Umbilical cord (tissue), 2 donors: Measurements from ENCODE around the genes LRCH1 and HTR2A.

DNA sequence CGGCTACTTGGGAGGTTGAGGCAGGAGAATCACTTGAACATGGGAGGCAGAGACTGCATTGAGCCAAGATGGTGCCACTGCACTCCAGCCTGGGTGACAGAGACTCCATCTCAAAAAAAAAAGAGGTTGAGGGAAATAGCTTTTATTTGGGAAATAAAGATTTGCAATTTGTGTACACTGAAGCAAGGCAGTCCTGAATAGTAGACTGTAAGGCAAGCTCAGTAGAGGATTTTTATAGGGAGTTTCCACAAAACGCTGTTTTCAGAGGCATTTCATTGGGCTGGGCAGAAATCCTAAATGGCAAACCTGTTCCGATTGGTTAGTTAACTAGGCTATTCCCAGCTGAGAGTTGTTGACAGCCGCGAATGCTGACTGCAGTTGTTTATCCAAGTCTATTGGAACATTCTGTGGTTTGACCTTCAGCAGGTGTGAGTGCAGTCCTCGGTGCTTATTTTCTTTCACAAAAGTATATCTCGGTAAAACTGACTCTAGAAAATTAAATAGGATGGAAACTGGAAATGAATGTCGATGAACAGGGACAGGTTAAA is 45.5 kb downstream of the TPT1 start:
- RAMPAGE, long total RNA = no peak

DNA sequence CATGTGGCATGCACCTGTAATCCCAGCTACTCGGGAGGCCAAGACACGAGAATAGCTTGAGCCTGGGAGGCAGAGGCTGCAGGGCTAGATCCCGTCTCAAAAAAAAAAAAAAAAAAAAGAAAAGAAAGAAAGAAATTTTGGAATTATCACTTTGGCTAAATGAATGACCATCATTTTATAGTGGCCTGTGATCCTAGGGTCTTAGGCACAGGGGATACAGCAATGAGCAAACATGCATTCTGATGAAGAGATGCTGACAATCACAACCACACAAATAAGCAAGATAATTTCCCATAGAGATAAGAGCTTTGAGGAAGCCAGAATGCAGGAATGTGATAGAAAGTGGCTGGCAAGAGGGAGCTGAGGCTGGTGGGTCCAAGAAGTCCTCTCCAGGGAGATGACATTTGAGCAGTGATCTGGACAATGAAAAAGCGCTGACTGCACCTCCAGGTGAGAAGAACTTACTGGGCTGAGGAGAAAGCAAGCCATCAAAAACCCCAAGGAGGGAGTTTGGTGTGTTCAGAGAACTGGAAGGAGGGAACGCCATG is 30.8 kb upstream of the TPT1 start:
- RAMPAGE, long total RNA = no peak

DNA sequence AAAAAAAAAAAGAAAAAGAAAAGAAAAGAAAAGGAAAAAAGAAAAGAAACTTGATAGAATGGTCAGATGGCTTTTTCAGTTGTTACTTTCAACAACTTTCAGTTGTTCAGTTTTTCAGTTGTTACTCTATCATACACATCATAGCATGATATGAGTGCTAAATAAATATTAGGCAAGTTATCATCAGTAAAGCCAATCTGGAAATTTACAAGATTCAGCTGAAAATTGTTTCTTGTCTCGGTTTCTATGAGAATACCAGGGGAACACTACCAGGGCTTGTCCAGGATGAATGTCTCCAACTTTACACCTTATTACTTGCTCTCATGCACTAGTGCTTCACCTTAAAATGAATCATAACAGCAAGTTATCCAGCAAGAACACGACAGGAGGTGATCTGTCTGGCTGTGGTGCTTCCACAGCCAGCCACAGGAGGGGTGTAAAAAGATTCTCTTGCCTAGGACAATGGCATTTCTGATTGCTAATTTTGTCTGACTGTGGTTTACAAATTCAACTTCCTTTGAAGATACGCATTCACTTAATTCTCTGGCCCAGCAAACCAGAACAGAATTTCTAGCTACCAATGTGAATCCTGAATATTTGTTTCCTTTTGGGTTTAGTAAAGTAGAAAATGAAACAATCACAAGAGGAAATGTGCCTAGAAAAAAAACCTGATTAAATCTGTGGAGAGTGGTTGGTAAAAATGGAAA is 23.2 kb upstream of the COG3 start:
- RAMPAGE, long total RNA = no peak

DNA sequence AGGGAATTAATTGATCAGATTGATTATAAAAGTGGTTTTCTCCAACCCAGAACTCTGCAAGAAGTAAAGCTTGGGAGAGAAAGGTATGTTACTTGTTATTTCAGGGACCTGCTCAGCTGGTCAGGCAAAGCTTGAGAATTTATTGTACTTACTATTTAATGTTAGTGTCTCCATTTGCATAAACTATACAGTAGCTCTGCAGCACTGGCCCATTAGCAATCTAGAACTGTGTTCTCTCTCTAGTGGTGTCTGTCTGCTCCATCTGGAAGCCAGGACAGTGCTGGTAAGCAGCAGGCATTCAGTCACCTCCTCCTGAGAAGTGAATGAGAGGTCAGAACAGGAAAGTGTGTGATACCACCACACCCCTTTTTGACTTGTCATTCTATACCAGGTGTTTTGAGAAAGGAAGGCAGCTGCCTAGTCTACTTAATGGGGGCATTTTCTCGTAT is 3.8 kb downstream of the COG3 start:
- RAMPAGE, long total RNA = no peak

DNA sequence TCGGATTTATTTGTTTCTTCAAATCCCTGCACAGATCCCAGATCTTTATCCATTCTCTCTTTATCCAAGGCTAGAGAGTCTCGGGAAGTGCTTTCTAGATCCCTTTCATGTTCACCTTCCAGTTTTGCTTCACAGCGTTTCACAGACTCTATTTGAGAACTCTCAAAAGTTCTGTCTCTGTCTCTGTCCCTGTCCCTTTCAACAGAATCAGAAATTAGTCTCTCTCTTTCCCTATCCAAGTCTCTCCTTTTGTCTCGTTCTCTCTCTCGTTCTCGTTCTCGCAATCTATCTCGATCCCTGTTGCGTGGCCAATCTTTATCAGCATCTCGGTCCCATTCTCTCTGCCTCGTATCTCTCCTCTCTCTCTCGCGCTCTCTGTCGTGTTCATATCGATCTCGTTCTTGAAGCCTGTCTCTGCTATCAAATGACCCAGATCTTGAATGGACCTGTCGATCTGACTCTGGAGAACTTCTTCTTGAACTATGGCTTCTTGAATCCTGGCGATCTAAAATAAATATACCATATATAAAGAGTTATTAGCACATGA is 84.9 kb downstream of the ZC3H13 start:
- RAMPAGE, long total RNA = no peak

- RAMPAGE, long total RNA = no peak
Measured at GRCh38 chr13:45985175-45985868, 67.2 kb downstream of the ZC3H13 start.

DNA sequence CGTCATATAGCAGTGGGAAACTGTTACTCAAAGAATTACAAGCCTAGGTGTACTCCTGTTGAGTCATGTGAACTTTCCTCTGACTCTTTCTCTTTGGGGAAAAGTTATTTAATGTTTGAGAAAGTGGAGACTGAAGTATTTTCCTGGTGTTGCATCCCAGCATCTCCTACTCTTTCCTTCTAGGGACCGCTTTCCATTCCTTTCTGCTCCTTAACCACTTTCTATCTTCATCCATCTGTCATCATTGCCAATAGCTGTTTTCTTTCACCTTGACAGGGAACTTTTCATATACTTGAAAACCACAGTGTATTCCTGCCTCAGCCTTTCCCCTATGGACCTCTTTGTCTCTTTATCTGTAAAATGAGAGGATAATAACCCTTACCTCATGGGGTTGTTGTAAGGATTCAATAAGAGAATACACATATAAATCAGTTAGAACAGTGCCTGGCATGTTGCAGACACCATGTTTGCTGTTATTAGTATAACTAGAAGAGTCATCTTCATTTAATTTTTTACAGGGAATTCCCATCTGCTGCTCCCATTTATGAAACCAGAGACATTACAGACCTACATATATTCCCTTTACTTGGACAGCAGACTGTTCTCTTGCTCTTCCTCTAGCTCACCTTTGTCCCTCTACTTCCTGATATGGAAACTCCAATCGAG is 31.8 kb downstream of the LCP1 start:
- RAMPAGE, long total RNA = no peak

DNA sequence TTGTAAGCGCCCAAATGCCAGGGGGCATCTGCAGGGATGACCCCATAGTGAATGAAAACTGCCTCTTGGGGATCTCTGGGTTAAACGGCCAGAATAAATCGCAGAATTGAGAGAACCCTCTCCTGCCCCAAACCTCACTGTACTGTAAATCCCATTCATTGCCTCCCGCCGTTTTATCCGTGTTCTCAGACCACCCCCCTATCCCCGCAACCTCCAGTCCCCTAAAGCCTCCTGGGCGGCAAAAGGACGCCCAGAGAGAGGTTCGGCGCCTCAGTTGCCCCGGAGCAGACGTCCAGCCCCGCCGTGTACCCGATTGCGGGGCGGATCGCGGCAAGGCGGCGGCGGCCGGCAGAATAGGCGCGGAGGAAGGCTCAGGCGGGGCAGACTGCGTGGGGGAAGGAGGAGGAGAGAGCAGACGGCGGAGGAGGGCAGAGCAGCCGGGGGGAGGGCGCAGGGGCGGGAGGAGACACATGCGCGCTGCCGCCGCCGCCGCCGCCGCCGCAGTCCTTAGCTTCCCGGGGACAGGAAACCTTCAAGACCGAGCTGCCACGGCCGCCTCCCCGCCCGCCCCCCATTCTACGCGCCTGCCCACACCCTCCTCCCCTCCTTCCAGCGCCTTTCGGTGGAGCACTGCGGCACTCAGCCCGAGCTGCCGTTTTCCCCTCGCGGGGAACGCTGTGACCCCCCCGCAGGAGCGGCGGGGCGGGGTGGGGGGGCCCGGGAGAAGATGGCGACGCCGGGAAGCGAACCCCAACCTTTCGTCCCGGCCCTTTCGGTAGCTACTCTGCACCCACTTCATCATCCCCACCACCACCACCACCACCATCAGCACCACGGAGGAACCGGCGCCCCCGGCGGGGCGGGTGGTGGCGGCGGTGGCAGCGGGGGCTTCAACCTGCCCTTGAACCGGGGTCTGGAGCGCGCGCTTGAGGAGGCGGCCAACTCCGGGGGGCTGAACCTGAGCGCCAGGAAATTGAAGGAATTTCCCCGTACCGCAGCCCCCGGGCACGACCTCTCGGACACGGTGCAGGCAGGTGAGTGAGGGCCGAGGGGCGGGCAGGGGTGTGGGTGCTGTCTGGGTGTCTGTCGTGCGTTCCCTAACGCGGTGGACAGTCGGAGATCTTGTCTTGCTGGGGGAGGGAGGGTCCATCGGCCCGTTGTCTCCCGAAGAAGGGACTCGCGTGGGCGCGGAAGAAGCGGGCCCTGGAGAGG is at the start of gene LRCH1:
Gene LRCH1 (plus strand): TSS at position 501 of the 1,212 bp plus-strand sequence.
- RAMPAGE, long total RNA = start-site peak on the plus strand centred at position 592 of the sequence, 246 bp wide, 13 and 19 reads in 2 replicates

DNA sequence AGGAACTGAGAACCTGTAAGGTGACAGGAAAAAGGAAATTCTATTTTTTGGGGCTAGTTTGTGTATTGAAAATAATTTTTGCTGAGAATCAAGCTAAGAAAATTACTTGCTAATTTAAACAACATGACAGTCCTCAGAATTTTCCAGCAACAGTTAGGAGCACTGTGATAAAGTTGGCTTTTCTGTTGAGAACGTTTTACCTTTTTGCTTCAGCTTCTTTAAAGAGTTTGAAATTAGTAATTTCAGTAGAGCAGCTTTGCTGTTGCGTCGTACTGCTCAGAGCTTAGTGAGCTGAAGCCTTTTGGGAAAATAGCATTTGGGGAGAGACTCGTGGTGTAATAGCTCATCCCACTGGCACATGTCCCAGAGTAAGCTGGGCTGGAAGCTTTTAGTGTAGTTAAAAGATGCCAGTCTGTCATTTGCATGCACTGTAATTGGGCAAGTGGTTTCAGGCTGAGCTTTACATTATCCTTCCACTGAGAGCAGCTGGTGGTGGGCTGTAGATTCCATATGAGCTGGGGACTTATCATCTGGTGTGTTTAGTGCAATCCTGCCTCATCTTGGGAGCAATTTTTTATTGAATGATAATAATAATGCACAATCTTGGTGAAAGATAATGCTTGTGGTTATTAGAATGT is 69.8 kb downstream of the LRCH1 start:
- RAMPAGE, long total RNA = no peak

DNA sequence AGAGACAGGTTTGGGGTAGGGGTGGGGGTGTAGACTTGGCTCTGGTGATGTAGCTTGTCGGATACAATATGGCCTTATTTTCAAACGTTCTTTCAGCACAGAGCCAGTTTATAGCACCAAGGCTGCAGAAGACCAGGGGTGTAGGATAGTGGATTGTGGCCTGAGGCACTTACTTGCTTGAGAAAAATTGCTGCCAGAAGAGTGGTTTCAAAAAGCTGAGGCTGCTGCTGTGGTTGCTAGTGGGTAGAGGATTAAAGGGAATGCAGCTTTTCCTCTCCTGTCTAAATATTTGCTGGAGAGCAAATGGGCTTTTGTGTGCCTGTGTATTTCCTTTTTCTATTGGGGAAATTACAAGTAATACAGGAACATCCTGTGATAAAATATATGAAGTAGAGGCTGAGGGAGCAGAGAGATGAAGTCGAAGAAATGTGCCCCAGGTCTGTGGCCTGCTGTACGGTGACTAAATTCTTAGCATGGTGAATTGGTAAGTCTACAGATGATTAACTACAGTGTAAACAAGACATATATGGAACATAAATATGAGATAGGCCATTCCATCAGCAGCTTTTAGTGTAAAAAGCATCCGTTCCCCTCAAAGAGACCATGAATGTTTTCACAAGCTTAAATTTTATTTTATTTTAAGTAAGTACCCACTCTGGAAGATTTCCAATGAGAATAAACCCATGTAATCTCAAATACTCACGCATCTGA is 112.8 kb downstream of the LRCH1 start:
- RAMPAGE, long total RNA = no peak

- RAMPAGE, long total RNA = no peak
Measured at GRCh38 chr13:46680525-46680942, 116.4 kb downstream of the ESD start.

DNA sequence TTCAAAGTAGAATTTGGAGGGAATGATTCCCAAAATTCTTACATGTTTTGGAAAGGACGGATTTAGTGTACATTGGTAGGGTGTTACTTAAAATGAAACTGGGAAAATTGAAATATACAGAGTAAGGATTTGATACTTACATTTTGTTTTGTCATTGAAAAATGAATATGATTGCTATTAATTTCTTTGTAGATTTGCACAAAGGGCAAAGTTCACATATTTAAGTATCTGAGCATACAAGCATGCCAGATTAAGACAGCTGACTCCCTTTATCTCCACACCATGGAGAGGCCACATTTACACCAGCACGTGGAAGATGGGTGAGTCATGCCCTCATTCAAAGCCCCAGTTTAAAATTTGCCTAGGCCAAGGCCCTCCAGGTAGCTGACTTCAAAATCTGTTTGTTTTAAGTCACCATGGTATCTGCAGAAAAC is 109.3 kb downstream of the ESD start:
- RAMPAGE, long total RNA = no peak

DNA sequence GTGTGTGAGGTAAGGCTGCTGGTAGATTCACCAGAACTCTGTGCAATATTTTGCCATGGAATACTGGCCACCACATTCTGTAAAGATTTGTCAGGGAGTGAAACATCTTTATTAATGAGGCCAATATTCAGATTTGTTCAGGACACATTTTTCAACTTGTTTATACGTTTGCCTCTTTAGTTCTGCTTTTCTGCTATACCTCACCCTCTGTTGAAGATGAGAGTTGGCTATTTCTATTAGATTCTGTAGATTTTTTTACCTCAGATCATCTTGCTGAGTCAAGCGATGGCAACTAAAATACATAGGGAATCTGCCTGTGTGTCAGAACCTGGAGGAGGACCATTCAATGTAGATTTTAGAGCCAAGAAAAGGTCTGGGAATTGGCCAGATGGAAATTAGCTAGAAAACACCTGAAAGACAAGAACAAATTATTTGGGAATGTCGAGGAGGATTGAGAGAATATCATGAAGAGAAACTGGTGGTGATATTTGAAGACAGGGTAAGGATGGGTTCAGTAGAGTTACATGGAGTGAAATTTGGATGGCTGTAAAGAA is 91.6 kb downstream of the ESD start:
- RAMPAGE, long total RNA = no peak

GRCh38 chr13:46896635-46897264 is at the start of gene HTR2A:
TSS of gene HTR2A (minus strand) at chr13:46897053.
- RAMPAGE, long total RNA = no peak

DNA sequence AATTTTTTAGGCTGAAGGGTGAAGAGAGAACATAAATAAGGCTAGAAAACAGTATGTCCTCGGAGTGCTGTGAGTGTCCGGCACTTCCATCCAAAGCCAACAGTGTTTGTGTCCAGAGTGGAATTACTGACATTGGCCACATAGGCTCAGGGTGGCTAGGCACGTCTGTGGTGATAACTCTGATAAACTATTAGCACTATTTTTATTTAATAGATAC is 320 bp upstream of the HTR2A start:
- RAMPAGE, long total RNA = no peak

GRCh38 chr13:48156447-48156977 is 61.6 kb upstream of the MED4 start:
- RAMPAGE, long total RNA = no peak

GRCh38 chr13:48400729-48401323 is 12.1 kb downstream of the LPAR6 start:
- RAMPAGE, long total RNA = no peak

DNA sequence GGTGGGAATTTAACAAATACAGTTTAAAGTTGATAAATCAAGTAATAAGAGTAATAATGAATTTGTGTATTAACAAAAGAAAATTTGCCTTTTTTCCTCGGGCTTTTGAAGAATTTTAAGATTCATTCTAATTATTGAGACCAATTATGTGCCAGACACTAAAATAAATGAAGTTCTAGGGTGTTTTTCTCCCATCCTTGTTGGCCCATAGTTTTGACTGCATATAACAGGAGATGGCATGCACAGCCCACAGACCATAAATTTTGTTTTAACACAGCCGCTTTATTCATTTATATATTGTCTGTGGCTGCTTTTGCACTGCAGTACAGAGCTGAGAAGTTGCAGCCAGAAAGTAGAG is 7.7 kb downstream of the LPAR6 start:
- RAMPAGE, long total RNA = no peak

DNA sequence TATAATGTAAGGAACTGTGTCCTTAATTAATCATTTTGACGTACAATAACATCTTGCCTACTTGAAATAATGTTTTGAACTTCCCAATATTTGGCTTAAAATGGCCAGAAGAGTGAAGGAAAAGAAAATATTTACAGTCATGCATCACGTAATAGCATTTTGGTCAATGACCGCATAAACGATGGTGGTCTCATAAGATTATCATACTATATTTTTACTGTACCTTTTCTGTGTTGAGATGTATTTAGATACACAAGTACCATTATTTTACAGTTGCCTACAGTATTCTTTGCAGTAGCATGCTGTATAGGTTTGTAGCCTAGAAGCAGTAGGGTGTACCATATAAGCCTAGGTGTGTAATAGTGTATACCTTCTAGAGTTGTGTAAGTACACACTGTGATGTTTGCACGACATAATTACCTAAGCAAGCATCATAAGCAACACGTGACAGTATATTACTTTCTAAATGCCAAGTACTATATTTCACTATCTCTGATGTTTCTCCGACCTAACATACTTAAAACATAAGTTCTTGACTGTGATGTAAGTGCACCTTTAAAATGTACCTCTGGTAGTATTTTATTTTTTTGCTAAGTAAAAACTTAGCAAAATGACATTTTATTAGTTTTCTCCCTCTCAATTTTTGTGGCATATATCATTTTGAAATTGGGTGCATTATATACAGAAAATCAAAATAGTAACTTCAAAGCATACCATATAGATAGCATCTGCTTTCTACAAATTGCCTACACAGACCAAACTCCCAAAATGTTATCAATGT is 2.7 kb downstream of the LPAR6 start:
- RAMPAGE, long total RNA = no peak

DNA sequence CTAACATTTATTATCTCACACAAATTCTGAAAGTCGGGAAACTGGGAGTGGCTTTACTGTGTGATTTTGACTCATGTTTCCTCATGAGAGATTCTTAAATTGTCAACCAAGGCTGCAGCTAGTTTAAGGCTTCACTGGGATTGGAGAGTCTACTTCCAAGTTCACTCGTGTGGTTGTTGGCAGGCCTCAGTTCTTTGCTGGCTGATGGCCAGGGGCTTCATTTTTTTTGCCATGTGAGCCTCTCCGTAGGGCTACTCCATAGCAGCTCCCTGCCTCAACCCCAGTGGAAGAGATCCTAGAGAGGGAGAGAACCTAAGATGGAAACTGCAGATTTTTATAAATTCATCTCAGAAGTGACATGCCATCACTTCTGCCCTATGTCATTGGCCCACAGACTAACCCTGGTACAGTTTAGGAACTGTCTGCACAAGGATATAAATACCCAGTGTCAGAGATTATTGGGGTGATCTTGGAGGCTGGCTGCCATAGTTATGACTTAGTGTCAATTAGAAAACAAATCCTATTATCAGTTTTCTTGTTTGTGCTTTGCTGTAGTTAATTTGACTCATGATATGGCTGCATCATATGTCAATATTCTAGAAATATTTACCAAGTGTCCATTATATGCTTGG is 24.6 kb upstream of the LPAR6 start:
- RAMPAGE, long total RNA = no peak